H4 (cell line): ENCODE measurements around a stretch of chr21.

DNA sequence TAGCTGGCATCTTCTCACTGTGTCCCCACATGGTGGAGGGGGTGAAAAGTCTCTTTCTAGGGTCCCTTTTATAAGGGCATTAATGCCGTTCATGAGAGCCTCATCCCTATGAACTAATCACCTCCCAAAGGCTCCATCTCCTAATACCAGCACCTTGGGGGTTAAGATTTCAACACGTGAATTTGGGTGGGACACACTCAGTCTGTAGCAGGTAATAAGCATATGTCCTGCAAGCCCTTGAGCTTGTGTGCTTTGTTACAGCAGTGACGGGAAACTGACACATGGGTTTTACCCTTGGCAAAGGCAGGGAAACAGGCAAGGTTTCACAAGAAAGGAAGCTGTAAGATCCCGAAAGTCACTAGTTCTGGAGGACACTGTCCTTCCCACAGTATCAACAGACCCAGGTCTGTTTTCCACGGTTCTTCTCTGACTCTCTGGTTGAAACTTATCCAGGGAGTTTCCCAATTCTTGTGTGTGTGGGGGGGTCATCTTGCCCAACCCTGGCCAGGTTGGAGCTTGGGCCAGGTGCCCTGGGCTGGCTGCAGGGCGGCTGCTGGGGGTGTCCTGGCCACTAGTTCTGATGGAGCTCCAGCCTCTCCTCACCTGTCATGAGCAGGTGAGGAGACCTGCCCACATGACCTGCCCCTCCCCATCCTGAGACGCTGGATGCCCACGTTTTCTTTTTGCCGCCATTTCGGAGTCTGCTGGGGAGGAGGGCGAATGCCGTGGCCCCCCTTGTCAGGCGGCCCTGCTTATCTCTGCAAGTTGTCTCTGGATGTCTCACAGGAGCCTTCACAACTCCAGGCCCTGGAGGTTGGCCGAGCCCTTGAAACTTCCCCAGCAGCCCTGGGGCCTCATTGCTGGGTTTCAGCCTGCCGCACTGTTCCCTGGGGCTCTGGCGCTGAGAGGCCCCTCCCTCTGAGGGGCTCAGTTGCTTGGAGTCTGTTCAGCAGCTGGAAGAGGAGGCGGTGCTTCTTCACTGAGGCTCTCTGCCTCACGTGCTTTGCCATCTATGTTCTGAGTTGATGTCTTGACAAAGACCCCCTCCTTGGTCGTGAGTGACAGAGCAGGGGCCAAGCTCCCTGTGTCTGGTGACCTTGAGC lies 29.5 kb upstream of the ZBTB21 start:
- RAMPAGE, long total RNA, result no peak

DNA sequence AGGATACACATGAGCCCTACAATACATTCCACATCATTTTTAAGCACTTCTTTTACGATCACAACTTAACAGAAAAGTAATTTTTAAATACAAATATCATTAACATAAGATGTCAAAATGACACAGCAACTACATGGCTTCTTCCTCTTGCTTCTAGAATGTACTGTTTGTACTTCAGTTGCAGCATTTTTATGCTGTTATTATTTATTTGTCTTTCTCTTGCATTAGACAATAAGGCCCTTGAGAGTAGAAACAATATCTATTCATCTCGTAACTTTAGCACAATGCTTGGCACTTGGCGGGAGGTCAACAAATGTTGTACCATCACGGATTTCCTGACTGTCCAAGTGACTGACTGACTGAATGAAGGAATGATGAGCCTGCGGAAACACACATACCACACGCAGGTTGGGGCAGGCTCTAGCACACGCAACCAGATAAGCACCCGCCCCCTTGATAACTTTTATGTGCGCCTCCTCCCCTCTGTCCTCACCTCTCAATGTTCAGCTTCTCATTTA lies 48.0 kb upstream of the ABCG1 start:
- RAMPAGE, long total RNA, result no peak

DNA sequence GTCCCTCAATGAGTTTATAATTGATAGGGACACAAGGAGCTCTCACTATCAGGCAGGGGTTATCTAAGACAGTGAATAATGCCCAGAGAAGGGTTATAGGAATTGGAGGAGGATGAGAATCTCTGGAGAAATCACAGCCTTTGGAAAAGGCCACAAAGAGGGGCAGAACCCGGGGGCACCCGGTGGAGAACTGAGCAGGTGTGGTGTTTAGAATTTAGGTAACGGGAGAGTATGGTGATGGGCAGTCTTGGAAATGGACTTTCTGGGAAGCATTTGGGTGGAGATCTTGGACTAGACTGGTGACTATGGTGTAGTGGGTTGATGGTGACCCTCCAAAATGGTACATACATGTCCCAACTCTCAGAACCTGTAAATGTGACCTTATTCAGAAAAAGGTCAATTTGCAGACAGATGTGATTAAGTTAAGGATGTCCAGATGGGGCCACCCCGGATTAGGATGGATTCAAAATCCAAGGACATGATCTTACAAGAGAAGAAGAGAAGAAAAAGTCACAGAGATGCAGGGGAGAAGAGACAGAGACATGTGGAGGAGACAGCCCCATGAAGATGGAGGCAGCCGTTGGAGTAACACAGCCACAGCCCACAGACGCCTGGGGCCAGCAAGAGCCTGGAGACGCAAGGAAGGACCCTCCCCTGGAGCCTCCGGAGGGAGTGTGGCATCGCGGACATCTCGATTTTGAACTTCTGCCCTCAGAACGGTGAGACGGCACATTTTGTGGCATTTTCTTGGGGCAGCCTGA lies 28.5 kb downstream of the ABCG1 start:
- RAMPAGE, long total RNA, result no peak

- RAMPAGE, long total RNA, result no peak
These were observed 10.0 kb downstream of the TMPRSS3 start for GRCh38 chr21:42385744-42386324.

GRCh38 chr21:42460750-42461509 lies 35.1 kb downstream of the RSPH1 start:
- RAMPAGE, long total RNA, result no peak

DNA sequence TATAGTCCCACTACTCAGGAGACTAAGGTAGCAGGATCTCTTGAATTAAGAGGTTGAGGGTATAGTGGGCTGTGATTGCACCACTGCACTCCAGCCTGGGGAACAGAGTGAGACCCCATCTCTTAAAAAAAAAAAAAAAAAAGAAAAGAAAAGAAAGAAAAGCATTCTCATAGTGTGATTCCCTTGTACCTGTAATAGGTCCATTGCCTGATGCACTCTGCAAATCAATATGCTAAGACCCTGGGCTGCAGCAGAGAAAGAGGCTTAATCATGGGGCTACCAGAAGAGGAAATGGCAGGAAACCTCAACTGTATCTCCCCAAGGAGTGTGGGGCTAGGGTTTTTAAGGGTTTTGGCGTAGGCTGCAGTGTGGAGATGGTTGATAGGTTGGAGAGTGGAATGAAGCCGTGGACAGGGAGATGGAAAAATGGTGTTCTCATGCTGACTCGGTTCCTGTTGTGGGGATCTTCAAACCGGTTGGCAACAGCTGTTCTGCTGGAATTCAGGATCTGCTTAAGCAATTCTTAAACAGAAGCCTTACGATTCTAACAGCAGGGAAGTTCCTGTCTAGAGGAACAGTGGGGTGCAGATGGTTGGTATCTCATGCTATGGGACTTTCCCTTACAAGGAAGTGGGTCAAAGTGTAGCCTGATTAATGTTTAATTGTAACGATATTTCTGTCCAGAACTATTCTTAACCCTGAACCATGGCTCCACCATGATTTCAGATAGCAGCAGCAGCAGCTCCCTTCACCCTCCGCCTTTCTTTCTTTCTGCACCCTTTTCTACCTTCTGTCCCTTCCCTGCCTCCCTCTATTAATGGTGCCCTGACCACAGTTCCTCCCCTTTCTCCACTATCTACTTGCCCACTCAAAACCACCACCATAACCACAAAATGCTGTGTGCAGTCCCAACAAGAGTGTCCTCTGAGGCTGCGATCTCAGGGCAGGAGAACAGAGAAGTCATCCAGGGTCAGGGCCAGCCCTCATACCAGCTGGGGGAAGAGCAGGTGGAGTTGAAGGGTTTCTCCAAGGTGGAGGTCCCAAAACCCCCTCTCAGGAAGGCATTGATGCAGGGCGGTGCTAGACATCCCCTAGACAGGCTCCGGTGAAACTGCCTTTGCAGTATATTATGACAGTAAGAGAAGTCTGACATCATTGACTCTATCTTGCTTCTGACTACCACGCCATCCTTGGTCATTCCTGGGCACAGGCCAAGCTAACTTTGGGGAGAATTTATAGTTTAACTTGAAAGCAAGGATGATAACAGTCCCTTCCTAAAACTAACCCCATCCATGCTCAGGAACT lies 30.8 kb downstream of the RSPH1 start:
- RAMPAGE, long total RNA, result no peak

DNA sequence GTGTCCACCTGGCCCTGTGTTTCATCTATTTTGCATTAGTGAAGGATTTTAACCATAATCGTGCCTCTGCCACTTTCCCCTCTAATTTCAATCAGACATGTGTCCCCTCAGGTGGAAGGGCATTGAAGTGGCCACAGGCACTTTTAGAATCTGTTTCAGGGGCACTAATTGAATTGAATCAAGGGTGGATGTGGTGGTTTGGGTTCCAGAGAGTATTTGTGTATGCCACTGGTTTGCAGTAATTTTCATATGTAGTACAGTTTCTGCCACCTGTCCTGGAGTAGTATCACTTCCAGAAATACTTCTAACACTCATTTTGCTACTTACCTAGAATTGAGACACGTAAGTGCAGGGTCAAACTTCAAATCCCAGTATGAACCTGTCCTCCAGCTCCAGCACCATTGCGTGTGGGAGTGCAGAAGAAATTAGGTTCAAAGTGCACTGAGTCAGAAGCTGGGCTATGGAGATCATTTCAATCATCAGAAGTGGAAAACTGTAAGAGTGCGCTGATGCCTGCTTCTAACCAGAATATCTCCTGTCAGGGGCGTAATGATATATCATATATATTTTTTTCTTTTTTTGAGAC lies 26.8 kb downstream of the RSPH1 start:
- RAMPAGE, long total RNA, result no peak

DNA sequence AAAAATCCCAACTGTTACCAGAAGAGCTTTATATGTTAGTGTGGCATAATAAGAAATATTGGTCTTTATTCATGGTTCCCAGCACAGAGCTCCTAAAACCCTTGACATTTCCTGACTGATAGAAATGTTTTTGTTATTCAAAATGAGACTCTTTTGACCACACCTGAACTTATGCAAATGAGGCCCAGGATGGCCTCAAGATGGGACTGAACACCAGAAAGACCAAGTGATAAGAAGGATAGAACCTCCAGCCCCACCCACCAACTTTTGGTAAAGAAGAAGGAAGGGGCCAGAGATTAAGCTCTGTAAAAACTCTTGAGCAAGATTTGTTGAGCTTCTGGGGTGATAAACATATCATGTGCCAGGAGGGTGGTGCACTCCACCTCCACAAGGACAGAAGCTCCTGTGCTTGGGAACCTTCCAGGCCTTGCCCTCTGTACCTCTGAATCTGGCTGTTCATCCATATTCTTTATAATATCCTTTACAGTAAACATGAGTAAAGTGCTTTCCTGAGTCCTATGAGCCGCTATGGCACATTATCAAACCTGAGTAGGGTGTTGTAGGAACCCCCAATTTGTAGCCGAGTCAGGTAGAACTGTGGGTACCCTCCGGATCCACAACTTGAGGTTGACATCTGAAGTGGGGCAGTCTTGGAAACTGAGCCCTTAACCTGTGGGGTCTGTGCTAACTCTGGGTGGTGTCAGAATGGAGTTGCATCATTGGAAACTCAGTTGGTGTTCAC lies 5.3 kb downstream of the RSPH1 start:
- RAMPAGE, long total RNA, result no peak

DNA sequence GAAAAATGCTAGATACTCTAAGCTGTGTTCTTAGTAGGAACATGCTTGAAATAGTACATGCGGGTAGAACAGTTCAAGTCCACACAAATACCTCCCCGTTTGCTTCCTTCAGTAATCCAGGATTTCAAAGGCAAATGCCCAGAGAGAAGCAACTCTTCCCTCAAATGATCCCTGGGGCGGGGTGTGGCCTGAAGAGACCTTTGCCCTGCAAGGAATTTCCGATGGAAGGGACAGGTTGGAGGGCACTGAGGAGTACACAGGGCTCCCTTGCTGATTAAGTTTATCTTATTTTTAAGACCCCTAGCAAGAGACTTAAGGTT lies 2.7 kb downstream of the RSPH1 start:
- RAMPAGE, long total RNA, result no peak

- RAMPAGE, long total RNA, result no peak
These were observed 67.5 kb downstream of the SLC37A1 start for GRCh38 chr21:42580908-42581737.

DNA sequence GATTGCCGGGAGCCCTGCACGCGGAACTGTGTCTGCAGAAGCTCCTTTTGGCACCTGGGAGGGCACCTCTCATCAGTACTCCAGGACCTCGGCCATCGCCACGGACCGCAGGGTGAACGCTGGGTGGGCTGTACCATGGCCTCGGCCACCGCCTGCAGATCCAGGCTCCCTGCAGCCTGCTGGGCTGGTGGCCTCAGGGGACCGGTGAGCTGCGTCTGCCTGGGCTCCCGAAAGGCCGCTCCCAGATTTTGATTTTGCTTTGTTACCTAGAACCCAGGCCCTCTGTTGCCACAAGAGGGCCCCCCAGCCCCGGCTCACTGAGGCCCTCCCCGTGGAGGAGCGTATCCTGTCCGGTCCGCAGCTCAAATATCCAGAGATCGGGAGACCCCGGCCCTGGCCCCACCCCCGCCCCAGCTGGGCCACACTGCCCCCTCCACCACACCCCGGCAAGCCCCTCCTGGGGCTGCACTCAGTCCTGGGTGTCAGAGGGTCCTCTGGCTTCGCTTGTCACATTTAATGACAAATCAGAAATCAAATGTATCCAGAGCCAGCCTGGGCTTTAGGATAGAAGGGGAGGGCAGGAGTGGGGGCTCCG lies 60.2 kb upstream of the PDE9A start:
- RAMPAGE, long total RNA, result no peak

DNA sequence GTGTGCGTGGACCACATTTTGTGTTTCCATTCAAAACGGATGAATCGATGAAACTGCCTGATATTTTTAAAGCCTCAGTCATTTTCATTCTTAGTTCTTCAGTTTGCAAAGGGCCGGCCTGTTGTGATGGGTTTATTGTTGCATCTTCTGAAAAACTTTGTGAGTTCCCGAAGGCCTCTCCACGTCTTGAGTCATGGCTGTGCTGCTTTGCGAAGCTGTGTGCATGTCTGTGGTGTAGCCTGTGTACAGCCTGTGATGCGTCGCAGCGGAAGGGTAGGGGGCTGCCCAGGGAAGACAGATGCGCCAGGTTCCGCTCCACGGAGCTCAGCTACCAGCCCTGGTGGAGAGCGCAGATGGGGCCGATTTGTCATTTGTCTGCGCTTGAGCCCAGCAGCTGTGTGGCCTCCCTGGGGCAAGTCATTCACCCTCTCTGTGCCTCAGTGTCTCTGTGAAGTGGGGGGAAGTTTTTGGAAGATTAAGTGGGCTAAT lies 8.2 kb downstream of the PDE9A start:
- RAMPAGE, long total RNA, result no peak

DNA sequence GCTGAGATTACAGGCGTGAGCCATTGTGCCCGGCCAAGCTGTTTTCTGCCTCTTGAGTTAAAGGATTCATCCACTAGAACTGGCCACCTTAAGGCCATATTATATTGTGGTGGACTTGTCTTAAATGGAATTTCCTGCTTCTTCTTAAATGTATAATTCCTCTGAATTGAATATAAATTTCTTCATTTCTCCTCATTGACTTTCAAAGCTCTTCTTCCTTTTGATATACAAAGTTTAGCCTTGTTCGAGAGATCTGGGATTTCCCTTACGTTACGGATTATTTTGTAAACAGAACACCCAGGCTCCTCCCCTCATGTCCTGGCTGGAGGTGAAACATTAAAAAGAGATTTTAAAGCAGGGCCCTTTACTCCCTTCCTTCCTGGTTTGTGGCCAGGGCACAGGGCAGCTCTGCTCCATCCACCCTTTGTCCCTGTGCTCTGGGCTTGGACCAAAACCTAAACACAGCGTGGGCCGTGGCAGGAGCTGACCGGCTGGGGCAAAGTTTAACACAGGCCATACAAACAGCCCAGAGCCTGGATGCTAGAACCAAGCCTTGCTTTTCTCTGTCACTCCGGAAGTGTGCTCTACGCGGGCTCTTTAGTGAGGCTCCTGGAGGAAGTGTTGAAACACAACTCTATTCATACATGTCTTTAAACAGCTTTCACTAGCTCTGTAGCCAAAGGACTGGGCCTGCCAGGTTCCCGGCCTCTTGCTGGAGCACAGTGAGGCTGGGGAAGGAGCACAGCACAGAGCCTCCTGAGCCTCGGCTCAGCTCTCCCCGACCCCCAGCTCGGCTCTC lies 84.5 kb downstream of the PDE9A start:
- RAMPAGE, long total RNA, result no peak

DNA sequence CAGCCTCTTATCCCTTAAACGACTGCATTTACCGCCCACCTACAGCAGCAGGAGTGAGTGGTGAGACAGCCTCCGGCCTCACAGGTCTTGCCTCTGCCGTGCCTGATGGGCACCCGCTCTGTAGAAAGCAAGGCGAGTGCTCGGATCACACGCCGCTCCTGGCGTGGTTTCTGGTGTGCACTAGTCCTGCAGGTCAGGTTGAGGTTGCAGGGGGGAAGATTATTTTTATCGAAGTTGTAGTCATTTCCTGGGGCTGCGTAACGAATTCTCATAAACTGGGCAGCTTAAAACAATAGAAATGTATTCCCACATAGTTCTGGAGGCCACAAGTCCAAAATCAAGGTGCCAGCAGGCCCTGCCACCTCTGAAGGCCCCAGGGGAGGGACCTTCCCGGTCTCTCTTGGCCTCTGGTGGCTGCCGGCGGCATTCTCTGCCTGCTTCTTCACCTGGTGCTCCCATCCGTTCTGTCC lies 92.6 kb downstream of the PDE9A start:
- RAMPAGE, long total RNA, result no peak

GRCh38 chr21:42746545-42747708 lies 93.5 kb downstream of the PDE9A start:
- RAMPAGE, long total RNA, result no peak

DNA sequence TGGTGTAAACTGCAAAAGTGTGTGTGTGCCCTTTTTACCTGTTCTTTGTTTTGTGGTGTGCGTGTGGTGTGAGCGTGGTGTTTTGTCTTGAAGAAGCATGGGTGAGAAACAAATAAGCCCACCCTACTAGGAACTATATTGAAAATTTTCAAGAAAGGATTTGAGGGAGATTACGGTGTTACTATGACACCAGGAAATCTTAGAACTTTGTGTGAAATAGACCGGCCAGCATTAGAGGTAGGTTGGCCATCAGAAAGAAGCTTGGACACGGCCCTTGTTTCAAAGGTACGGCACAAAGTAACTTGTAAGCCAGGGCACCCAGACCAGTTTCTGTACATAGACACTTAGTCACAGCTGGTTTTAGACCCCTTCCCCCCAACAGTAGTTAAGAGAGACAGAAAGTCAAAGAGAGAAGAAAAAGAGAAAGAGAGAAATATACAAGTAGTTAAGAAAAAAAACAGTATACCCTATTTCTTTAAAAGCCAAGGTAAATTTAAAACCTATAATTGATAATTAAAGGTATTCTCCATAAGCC lies 7.6 kb upstream of the ERVH48-1 start:
- RAMPAGE, long total RNA, result no peak

DNA sequence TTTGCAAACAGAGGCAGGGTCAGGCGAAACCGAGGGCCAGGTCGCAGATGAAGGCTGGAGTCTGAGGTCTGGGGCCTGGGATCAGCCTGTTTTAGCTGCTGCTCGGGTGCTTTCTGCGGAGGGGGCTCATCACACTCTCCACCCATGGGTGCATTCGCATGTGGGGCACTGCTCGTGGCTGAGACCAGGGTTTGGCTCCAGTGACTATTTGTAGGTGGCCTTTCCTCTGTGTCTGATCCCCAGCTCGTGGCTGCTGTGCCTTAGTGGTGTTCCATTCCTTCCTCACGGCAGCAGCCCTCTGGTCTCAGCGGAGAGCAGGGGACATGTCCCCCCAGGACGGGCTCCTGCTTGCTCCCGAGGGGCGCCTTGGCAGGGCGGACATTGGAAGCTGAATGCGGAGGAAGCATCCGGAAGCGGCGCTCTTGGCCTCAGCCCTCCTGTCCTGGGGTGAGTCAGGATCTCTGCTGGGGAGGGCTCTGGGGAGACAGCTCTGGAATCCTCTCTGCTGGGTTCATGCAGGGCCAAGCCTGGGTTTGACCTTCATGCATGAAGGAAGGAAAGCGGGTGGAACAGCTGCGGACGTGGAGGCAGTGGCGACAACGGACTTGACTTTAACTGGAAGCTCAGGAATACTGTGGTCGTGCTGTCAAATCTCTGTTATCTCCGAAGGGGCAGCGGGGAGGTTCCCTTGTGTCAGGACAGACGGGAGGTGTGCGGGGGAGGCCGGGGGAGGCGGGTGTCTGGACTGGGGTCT lies 26.2 kb downstream of the CRYAA start:
- RAMPAGE, long total RNA, result no peak

GRCh38 chr21:43196549-43197475 lies 28.0 kb downstream of the CRYAA start:
- RAMPAGE, long total RNA, result no peak

- RAMPAGE, long total RNA, result no peak
These were observed 41.2 kb downstream of the CRYAA start for GRCh38 chr21:43209831-43210674.

DNA sequence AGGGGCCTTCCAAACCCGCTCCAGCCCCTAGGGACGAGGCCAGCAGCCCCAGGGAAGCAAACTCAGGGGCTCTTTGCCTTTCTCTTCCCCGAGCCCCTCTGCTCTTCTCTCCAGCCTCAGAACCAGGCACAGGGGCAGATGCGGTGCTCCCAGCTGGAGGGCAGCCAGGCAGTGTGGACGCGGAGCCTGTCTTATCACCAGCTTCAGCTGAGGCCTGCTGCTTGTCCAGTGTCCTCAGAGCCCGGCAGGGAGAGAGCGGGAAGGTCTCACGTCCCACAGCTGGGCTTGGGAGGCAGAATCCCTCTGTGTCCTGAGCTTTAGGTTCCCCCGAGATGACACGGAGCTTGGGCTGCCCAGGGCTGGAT lies 127.6 kb downstream of the SIK1 start:
- RAMPAGE, long total RNA, result no peak